Epithelial cell of prostate (primary cell): ENCODE data around the genes CAPRIN1 and CD44.

DNA sequence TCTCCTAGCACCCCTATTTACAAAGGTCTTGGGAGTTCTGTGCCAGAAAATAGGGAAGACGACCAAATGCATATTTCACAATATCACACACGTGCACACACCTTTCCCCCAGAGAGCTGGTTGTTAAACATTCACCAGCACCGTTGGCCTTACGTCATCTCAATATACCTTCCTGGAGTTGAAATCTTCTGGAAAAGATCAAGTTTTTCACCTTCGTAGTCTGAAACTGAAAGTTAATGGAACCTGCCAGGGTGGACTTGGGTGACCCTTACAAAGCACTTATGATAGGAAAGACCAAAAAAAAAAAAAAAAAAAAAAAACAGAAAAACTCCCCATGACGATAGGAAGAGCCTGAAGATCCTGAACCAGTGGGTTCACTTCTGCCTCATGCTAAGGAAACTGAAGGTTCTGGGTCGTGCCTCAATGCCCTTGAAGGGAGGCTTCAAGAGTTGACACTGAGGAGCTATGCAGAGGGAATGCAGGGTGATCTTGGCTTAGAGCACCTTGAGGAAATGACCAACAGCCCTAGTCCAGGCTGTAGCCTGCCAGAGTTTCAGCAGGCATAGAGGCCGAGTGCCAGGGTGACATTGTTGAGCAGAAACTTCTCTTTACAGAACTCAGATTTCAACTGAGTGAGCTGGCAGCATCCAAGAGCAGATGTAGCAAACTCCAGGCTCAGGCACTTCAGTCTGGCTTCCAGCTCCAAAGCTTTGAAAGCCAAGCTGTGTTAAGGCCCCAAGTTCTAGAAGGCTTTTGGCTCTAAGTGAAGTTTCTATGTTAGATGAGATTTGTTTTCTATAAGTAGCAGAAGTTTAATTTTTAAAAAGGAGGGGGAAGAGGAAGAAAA, 23.2 kb upstream of the CAPRIN1 start:
- RRBS = no CpG with 5 or more reads among the region's 8 CpGs

DNA sequence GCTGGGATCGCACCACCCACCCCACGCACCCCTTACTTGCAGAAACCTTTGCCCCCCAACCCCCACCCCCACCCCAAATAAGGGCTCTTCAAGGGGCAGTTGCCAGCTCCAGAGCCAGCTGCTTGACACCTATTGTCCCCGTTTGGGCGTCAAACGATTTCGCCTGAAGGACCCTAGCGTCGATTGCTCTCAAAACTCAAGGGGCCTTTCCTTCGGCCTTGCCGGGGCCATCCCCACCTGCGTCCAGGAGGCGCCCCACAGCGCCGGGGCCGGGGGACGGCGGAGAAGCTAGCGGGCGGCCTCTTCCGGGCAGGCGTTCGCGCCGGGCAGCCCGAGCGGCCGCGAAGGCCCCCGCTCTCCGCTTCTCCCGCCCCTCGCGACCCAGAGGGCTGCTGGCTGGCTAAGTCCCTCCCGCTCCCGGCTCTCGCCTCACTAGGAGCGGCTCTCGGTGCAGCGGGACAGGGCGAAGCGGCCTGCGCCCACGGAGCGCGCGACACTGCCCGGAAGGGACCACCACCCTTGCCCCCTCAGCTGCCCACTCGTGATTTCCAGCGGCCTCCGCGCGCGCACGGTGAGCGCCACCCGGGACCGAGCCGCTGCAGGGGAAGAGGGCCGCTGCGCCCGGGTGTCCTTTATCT, at the start of gene CAPRIN1:
TSS of gene CAPRIN1 (plus strand) at position 431 of the 638 bp plus-strand sequence.
- RRBS = 1% methylated on average over 40 of the region's 61 CpGs

- RRBS = no CpG with 5 or more reads among the region's 9 CpGs
Observed at GRCh38 chr11:34099461-34100622, 5.6 kb upstream of the NAT10 start.

DNA sequence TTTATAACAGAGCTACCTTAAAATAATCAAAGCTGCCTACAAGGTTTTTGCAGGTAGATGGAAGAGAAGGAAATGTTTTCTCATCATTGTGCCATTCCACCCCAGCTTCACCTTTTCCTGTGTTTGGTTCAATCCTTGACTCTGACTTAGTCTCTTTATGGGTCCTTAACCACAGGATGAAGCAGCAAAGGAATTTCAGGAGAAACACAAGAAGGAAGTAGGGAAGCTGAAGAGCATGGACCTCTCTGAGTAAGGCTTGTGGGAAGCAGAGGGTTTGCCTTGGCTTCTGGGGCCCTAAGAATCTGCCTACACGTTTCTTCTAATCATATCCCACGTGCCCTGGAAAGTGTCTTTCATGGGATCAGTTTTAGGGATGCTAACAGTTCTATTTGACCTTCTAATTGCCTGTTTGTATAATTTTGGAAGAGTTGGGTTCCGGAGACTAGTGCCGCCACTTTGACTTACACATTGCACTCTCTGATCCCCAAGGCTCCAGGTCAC, 36.7 kb downstream of the NAT10 start:
- RRBS = no CpG with 5 or more reads among the region's 4 CpGs

GRCh38 chr11:34275578-34275913, 82.3 kb downstream of the ABTB2 start:
- RRBS = no CpG with 5 or more reads among the region's 5 CpGs

DNA sequence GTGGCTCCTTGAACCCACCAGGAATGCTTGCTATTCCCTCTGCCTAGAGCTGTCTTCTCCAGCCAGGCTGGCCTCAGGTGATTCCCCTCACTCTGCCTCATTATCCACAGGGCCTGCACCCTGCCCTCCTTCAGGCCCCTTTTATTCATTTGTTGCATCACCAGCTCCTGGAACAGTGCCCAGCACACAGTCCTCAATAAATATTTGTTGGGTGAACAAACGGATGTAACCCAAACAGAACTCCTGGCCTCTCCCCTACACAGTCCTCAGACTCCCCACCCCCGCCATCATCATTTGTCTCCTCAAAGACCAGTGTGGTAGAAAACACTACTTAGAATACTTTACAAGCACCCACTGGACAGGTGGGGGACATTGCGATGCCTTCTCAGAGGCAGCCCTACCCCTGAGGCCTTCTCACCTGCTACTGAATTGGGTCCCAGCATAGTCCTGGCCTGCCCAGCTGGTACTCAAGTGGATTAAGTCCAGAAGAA, 12.5 kb downstream of the ABTB2 start:
- RRBS = no CpG with 5 or more reads among the region's 3 CpGs

- RRBS = no CpG with 5 or more reads among the region's 16 CpGs
Observed at GRCh38 chr11:34603361-34604085, 17.4 kb upstream of the EHF start.

DNA sequence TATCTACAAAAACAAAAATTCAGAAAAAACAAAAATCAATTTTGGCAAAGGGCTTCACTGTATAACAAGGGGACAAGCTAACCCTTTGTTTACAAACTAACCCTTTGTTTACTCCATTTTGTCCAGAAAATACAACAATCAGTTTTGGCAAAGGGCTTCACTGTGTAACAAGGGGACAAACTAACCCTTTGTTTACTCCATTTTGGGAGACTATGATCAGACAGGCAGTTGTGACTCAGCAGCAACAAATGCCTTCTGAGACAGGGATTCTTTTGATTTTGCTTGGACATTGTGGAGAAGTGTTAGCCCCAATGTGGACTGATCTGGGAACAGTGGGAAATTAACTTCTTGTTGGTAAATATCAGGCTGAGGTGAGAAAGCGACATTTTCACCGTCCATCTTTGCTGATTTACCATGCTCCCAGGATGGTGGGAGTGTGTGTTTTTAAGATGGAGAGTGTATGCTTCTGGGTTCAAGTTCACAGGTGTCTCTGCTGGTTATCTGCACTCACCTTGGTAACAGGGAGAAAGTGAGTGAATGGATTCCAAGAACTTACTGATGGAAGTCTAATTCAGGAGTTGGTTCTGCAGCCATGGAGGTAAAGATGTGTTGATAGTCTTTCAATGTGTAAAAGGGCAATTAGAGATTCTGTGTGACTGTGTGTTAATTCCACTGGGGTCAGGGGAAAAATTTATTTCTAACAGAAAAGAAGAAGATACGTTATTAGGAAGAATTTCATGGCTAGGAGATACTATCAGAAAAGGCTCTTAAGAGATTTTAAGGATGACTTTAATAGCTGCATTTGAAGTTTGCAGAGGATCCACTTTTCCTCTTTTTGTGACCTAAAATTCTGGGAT, 1.2 kb downstream of the EHF start:
- RRBS = no CpG with 5 or more reads among the region's 3 CpGs

GRCh38 chr11:34632155-34632973, 11.5 kb downstream of the EHF start:
- RRBS = 3% methylated on average over 2 of the region's 10 CpGs

- RRBS = no CpG with 5 or more reads among the region's 4 CpGs
Observed at GRCh38 chr11:34651444-34651905, 30.6 kb downstream of the EHF start.

DNA sequence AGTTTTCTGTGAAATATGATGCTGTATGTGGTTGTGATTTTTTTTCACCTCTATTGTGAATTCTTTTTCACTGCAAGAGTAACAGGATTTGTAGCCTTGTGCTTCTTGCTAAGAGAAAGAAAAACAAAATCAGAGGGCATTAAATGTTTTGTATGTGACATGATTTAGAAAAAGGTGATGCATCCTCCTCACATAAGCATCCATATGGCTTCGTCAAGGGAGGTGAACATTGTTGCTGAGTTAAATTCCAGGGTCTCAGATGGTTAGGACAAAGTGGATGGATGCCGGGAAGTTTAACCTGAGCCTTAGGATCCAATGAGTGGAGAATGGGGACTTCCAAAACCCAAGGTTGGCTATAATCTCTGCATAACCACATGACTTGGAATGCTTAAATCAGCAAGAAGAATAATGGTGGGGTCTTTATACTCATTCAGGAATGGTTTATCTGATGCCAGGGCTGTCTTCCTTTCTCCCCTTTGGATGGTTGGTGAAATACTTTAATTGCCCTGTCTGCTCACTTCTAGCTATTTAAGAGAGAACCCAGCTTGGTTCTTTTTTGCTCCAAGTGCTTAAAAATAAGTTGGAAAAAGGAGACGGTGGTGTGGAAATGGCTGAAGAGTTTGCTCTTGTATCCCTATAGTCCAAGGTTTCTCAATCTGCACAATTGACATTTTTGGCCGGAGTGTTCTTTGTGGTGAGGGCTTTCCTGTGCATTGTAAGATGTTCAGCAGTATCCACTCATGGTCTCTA, 38.4 kb downstream of the EHF start:
- RRBS = no CpG with 5 or more reads among the region's 4 CpGs

- RRBS = under 1% methylated on average over 12 of the region's 59 CpGs
Observed at GRCh38 chr11:35138551-35139501, at the start of gene CD44. CD44 (plus strand) TSS chr11:35139171.

- RRBS = 1% methylated on average over 14 of the region's 18 CpGs
Observed at GRCh38 chr11:35139502-35139973, 567 bp downstream of the CD44 start.

DNA sequence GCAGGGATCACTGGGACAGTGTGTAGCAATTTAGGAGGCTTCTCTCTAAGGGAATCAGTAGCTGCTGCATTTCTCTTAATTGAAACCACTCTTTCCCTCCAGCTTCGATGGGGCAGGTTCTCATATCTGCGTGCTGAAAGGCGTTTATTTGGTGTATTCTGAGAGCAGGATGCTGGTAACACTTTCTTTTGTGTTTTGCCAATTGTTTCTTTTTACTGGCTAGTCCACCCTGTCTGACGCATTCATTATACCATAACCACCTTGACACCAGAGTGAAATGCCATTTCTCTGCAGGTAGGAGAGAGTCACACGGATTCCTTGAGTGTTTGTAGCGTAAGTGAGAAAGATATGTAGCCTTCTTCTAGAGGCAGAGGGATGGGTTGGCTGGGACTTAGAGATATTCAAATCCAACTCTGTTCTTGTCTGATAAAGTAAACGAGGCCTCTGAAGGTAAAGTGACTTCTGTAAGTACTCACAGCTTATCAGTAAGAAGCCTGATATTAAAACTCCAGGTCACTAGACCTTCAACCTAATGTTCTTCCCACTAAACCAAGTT, 21.3 kb downstream of the CD44 start:
- RRBS = no CpG with 5 or more reads among the region's 7 CpGs

DNA sequence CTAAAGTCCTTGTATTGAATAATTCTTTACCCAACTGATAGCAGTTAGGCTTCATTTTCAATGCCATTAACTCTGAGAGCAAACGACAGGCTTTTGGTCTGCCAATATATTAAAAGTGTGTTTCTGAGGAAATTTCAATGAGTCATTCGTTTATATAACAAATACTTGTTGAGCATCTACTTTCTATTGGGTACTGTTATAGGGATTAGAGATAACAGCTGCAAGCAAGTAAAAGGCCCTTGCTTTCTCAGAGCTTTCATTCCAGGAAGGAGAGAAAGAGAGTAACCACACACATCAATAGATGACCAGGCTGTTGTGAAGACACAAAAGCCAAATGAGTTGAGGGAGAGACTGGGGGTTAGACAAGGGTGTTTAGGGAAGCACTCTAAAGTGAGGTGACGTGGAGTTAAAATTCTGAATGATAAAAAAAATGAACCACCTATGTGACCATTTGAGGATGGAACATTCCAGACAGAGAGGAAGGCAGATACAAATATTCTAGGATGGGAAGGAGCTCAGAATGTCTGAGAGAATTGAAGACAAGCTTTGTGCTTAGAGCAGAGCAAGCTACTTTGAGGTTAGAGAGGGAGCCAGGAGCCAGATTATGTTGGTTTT, 35.8 kb downstream of the CD44 start:
- RRBS = no CpG with 5 or more reads among the region's 3 CpGs

DNA sequence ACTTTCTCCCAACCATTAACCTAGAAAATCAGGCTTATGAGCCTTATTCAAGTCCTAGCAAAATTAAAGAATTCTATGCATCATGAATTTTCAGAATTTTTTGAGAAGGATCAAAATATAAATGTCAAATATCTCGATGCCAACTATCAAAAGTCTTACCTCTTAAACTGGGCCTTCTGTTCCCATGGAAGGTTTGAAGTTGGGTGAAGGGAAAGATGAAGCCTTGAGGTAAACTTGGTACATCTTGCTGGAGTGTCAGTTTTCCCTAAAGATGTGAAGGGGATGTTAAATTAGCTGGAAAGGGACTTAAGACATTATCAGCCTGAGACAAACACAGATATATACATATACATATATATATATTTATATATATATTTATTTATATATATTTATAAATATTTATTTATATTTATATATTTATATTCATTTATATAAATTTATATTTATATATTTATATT, 42.4 kb downstream of the CD44 start:
- RRBS = no CpG with 5 or more reads among the region's 1 CpG

GRCh38 chr11:35207930-35208406, 69.0 kb downstream of the CD44 start:
- RRBS = no CpG with 5 or more reads among the region's 6 CpGs

DNA sequence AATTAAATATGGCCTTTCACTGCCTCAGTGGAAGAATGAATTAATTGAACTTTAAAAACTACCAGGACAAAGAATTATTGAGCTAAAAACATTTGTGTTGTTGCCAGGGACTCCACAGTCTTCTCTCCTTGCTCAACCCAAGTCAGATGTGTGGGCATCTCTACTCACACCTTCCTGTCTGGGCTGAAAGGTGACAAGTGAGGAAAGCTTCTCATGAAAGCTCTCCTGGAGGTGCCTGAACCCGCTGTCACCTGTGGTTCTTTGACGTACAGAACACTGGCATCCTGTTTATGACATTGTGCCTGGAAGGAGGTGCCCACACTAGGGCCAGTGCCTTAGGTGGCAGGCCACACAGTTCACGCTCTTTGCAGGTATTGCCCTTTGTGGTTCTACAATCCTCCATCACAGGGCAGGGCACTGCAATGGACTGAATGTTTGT, 108.4 kb downstream of the CD44 start:
- RRBS = no CpG with 5 or more reads among the region's 3 CpGs

DNA sequence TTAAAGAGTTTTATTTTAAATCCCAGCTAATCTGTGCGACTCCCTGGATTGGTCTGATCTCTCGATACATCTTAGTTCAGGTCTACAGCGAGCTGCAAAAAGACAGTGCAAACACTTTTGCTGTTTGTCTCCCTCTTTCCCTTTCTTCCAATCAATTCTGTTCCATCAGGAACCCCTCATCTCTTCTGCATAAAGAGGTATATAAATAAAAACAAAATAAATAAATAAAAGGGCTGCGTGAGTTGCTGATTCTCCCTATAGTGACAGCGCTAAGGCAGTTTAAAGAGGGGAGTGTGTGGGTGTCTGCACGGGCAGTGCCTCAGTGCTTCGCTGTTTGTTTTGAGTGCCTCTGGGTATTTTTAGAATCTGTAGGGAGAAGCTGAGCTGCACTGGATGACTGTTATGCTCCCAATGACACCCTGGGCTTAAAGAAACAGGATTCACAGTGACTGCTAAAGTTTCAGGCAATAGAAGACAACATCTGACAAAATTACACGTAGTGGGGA, 38.9 kb downstream of the SLC1A2 start:
- RRBS = no CpG with 5 or more reads among the region's 8 CpGs